Left lung (tissue), 1 donor: ENCODE data around the genes UBLCP1 and HMMR.

DNA sequence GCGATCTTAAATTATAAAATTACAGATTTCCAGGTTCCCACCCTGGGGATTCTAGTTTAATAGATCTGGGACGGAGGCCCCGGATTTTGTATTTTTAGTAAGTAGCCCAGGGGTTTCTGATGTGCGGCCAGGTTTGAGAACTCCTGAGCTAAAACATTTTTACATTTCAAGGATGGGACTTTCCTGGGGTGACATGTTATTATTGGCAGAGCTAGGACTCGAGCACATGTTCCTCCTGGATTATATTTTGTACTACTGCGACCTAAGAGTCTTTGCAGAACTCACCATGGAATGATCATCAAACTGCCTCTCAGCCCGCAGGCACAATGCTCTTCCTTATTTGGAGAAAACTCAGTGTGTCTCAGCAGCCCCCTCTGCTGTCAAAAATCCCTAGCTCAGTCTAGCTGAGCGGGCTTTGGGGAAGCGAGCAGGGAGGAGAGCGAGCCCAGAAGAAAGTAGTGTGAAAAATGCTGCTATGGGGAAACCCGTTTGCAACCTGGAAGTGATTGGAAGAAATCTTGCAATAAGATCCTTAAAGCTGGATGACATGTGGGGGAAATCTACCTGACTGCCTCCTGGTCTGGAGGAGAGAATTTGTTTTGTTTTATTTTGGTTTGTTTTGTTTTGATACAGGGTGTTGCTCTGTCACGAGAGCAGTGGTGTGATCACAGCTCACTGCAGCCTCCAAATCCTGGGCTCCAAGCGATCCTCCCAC is 89.8 kb upstream of the CLINT1 start:
- PRO-cap: bidirectional peak, plus-strand start at position 430 of the sequence, minus-strand start at position 312 of the sequence

DNA sequence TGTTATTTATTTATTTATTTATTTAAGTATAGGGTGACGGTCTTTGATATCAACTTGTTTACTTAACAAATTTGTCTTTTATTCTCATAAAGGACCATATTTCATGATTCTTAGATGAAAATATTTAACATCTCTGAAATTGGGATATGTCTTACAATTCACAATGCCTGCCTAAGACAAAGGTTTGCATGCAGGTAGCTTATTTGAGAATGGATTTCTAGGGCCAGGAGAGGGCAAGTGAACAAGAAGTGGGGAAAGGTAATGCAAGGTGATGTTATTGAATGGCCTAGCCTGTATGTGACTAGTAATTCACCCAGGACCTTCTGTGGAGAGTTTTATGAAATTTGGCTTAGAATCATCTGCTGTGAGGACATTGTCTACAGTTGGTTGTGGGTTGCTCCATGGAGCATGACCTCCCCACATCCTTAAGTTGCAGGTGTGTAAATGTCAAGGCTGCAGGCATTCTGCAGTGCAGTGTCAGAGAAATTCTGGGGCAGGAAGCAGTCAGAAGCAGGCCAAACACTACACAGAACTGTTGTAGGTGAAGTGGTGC is 588.4 kb downstream of the EBF1 start:
- PRO-cap: no peak

GRCh38 chr5:159050179-159051258 is 49.2 kb downstream of the EBF1 start:
- PRO-cap: no peak

GRCh38 chr5:159061095-159062107 is 38.3 kb downstream of the EBF1 start:
- PRO-cap: no peak

- PRO-cap: bidirectional peak, plus-strand start at chr5:159208545, minus-strand start at chr5:159208251; bidirectional peak, plus-strand start at chr5:159209251, minus-strand start at chr5:159209263
These were observed 572 bp downstream of the RNF145 start for GRCh38 chr5:159208475-159209487.

GRCh38 chr5:159262842-159263944 is at the start of gene UBLCP1:
Gene UBLCP1 (plus strand): TSS chr5:159263290.
- PRO-cap: bidirectional peak, plus-strand start at chr5:159263290, minus-strand start at chr5:159263203

DNA sequence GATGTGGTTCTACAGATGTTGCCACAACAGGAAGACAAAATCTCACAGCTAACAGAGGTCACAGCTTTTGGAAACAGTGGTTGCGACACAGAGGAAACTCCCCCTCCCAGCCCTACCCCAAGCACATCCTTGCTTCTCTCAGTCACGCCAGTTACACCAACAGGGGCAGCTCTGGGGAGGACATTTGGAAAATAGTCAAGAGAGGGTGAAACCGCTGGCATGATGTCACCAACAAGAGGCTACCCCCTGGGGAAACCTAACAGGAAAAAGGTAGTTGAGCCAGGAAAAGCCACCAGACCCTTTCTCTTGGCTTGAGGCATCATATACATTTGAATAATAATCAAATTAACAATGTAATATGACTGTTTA is 82.1 kb upstream of the IL12B start:
- PRO-cap: no peak

DNA sequence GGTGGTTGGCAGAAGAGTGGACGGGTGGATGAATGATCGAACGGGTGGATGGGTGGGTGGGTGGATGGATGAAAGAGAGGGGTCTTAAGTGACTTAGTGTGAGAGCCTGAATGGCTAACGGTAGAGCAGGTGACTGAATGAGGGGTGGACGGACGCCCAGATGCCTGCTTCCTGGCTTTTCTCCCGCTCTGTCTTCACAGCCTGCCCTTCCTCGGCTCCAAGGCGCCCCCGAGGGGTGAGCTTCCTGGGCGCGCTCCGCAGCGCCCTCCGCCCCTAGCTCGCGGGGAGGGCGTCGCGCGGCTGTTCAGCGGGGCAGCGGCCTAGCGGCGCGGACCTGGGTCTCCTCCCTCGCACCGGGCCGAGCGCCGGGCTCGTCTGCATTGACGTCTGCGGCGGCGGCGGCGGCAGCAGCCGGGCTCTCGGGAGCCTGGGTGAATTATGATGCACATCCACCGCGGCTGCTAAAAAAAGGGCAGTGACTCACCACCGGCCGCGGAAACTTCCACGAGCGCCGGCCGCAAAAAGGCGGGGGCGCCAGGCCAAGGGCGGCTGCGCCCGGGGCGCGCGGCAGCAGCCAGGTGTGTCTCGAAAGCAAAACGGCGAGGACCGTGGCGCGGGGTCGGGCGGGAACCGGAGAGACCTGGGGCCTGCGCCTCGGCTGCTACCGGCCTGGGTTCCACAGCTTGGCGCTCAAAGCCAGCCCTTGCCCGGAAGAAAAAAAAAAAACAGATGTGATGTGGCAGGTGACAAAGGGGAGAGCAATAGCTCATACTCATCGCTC is 143.1 kb upstream of the ADRA1B start:
- PRO-cap: bidirectional peak, plus-strand start at position 380 of the sequence, minus-strand start at position 304 of the sequence

DNA sequence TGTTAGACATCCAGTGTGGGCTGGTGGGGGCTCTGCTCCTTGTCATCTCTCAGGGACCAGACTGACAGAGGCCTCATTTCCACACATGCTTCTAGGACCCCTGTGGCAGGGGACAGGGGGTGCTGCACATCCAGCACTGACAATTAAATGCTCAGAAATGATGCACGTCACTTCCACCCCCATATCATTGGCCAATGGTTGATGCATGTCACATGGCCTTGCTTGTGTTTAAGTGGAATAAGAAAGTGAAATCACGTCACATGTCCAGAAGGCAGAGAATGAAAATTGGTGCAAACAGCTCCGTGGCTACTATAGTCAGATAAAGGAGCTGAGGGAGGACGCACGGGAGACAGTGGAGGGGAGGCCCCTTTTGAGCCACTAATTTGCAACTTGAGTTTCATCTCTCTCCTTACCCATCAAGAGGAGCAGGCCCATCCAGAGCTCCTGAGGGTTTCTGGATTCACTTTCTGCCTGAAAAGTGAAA is 134.1 kb upstream of the ADRA1B start:
- PRO-cap: no peak

GRCh38 chr5:159792703-159793059 is 123.6 kb upstream of the ADRA1B start:
- PRO-cap: no peak

DNA sequence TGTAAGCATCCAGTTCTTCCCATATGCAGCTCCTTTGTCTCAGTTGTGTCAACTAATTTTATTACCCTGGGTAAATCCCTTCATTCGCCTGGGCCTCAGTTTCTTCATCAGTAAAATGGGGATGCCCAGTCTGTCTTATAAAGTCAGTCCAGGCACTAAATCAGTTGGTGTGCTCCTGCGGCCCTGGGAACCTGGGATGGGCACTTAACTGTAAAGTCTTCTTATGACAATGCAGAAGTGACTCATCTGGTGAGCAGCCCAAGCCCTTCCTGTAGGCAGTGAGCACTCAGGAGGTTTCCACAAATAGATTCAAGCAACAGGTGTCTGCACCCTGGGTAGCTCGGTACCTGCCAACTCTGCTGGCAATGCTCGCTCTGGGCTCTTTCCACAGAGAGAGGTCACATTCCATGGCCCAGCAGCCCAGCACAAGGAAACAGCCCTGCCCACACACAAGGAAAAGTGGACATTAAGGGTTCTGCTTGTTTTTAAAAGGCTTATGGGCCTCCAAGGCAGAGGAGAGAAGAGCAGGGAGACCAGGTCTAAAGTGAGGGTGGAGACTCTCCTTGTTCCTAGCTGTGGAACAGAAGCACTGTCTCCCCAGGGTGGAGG is 89.8 kb upstream of the ADRA1B start:
- PRO-cap: no peak

GRCh38 chr5:159987032-159987763 is 21.7 kb upstream of the TTC1 start:
- PRO-cap: no peak

- PRO-cap: no peak
These were observed 1.5 kb downstream of the TTC1 start for GRCh38 chr5:160010372-160010813.

DNA sequence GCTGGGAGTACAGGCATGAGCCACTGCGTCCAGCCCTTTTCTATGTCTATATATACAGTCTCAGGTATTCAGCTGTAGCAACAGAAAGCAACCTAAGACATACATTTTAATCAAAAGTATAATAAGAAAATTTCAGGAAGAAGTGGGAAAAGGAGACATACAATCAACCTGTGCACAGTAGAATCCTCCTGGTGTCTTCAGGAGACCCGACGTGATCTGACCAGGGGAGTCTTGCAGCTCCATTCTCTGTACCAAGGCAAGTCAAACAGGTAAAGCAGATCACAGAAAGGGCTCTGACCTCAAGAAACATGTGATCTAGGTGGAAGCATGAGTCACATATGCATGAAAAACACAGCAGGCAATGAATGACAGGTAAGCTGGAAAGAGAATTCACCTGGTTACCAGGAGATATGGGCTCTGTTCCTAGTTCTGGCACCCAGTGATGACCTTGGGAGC is 19.5 kb upstream of the FABP6 start:
- PRO-cap: no peak

DNA sequence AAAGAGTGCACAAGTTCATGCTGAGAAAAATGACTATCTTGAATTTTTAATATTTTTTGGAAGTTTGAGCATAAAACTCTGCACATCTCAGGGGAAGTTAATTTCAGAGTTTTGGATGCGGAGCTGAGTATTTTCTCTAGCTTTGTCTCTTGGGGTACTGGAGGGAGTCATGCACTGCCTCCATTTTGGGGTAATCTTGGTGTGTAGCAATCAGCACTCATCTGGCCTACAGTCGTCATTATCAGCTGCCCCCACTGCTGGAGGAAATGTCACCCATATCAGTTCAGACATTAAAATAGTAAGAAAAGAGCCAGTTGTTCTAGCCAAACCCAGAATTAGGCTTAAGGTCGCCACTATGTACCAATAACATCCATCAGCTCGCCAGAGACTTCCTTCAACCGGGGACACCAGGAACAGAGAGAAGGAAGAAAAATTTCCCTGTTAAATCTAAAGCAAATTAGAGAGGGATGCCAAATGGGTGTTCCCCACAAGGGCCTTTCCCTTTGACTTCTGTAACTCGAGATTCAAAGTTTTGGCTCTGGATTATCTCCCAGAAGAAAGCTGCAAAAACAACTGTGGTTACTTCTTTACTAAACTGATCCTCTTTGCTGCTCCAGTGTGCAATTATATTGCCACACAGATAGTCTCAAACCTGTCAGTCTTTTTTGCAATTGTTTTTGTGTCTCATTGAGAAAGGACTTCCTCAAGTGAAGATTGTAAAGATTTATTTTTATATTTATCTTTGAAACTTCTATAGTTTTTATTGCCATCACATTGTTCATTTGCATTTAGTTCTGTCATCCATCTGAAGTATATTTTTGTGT is 49.2 kb downstream of the PTTG1 start:
- PRO-cap: no peak

DNA sequence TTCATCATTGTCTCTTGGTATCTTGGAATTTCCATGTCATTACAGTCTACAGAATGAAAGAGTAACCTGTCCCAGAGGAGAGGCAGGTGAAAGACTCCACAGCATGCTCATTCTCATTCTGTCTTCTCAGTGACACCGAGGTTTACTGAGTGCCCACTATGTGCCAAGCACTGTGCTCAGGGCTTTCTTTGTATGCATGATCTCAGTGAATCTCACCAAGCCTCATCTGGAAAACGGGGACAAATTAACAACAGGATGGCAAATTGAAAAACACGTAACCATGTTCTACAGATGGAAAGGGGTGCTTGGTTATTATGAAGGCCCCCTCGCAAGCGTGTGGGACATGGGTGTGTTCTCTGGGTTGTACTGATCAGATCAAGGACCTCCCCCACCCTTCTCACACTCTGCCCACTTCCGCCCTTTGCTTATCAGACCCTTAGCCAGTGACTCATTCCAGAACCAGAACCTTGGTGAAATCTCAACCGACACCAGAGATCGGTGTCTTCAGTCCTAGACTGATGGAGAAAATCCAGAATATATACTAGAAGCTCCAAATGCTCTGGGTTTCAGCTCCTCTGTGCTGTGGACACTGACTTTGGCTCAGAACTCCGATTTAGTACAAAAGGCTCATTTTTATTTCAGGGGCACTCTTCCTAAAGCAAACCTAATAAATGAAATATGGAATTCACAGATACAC is 64.8 kb downstream of the PTTG1 start:
- PRO-cap: no peak

DNA sequence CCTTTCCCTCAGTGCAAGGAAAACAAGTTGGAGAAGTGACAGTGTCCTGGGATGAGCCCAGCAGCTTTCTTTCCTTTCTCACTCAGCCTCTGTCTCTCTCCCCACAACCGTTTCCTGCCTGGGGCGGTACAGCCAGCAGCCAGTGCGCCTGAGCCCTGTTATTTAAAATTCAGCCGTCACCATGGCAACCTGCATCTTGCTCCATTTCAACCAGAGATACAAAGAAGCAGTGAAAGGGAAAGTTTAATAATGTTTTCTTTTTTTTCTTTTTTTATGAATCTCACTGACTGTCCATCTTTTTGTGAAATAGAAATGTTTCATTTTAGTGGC is 85.0 kb downstream of the PTTG1 start:
- PRO-cap: no peak

DNA sequence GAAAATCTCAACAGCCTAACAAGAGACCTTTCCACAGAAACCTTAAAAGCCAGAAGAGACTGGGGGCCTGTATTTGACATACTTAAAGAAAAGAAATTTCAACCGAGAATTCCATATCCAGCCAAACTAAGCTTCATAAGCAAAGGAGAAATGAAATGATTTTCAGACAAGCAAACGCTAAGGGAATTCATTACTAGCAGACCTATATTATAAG is 540.5 kb upstream of the CCNG1 start:
- PRO-cap: no peak

DNA sequence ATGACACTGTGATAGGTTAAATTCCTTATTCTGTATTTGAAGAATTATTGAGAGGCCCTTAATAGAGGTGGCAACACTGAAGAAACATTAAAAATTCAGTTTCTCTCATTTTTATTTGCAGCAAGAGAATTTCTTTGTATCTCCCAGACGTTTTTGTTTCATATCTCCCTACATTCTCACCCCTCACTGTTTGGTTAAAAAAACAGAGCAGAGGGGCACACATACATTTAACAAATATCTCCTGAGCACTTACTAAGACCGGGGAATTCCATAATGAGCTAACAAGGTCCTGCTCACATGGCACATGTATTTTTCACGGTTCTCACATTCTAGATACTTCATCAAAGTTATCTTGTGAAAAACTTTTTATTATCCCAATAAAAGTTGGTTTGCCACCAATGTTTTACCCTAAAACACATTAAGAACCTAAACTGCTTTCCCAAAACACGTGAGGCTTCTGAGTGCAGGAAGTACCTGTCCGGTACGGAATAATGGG is 455.8 kb upstream of the CCNG1 start:
- PRO-cap: no peak

DNA sequence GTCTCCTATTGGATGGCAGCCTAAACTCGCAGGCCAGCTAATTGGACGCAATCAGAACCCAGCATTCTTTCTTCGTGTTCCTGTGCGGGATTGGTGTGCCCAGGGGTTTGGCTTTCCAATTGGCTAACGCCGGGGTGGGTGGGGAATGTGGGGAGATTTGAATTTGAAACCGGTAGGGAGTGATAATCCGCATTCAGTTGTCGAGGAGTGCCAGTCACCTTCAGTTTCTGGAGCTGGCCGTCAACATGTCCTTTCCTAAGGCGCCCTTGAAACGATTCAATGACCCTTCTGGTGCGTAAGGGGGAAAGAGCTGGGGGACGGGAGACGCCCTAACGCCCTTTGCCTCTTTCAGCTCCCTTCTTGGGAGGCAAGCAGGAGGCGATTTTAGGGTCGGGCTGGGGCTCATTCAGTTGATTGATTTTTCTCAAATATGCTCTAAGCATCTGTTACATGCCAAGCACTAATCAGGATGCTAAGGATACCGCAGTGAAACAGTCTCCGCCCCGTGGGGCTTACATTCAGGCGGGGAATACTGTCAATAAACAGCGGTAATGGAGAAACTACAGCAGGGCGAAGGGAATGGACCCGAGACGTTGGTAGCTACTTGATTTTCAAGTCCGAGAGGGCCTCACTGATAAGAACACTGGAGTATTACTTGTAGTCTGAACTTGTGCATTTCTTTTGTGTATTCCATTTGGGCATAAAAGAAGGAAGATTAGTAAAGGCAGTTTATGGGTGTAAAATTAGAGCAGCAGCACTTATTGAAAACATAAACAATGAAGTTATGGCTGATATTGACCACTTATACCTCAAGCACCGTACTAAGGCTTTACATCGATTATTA is at the start of gene HMMR:
Gene HMMR (plus strand): TSS at position 185 of the 844 bp plus-strand sequence.
- PRO-cap: bidirectional peak, plus-strand start at position 196 of the sequence, minus-strand start outside the sequence